Placental pericyte (primary cell): Measurements from ENCODE around the gene SEMA3C.

DNA sequence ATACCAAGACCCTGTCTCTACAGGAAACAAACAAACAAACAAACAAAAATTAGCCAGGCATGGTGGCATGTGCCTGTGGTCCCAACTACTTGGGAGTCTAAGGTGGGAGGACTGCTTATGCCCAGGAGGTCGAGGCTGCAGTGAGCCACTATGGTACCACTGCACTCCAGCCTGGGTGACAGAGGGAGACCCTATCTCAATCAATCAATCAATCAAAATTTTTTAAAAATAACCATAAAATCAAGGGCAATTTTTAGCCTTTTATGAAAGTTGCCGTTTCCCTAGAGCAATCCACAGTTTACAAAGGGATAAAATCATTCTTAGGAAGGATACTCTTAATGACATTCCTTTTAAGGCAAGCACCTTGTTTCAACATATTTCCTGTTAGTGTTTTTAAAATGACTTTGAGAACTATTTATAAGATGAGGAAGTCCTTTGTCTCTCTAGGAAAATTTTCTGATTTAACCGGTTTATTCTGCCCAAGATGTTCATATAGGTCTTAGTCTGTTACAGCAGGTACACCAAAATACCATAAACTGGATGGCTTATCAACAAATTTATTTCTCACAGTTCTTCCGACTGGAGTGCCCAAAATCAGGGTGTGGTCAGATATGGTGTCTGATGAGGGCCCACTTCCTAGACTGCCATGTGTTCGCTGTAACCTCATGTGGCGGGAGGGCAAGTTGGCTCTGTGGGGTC, 78.0 kb downstream of the GSAP start:
- CAGE, long polyA plus RNA, result no peak

GRCh38 chr7:77587663-77588177, 50.6 kb downstream of the PTPN12 start:
- CAGE, long polyA plus RNA, result no peak

GRCh38 chr7:77653592-77654125, 42.6 kb upstream of the RSBN1L start:
- CAGE, long polyA plus RNA, result no peak

DNA sequence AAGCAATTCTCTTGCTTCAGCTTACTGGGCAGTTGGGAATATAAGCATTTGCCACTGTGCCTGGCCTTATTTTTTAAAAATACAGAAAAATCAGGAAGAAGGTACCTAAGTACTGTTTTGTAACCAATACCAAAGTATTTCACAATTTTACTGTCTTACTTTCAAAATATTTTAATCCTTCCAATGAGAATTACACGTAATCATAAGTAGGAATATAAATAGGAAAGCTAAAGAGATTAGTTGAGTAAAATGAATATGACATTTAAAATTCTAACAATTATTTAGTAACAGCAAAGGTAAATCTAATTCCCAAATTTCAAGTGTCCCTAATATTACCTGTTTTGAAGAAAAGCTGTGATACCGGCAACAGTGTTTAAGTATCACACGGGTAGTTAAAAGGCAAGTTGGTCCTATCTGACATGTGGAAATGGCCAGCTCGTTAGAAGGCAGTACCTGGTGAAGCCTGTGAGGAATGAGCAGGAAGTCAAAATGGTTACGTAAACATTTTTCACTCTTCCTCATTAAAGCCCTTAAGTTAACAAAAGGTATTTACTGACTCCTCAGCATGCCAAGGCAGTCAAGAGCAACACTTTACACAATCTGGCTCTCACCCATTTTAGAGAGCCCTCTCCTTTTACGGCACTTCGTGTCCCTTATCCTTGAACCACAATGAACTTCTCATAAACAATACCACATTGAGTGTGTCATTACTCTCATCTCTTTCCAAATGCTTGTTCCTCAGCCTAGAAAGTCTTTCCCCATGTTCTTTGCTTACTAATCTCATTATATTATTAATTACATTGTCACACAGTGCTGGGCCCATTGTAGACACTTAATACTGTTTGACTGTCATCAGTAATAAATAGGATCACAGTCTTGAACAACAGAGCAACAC, 11.1 kb upstream of the RSBN1L start:
- CAGE, long polyA plus RNA, result no peak

DNA sequence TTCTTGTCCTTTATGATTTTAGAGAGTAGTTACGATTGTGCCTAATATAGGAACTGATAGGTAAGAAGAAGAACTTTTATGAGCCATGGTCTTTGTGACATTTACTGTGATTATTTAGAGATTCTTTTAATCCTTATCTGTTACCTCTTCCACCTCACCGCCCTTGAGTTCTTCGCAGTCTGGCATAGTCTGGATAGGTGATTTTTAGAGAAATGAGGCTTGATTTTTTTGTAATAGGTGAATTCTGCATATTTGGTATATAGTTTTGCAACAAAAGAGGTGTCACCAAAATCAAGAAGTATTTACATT, 37.0 kb downstream of the TMEM60 start:
- CAGE, long polyA plus RNA, result no peak

DNA sequence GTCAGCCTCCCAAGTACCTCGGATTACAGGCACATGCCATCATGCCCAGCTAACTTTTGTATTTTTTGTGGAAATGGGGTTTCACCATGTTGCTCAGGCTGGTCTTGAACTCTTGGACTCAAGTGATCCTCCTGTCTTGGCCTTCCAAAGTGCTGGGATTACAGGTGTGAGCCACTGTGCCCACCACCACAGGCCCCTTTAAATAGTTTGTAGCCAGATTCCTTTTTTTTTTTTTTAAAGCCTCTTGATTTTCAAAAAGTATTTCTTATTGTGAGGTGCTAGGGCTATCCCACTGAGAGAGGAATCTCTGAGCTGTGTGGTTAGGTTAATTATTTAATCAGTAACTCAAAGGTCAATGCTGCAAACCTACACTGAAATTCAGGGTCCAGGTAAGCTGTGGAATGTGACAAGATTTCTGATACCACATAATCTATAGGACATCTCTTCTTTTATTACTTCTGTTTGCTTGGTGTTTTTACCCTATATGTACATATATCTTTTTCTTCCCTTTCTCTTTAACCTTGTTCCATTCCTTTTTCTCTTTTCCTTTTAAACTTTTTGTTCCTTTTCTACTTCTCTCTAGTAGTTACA, 31.8 kb downstream of the TMEM60 start:
- CAGE, long polyA plus RNA, result no peak

DNA sequence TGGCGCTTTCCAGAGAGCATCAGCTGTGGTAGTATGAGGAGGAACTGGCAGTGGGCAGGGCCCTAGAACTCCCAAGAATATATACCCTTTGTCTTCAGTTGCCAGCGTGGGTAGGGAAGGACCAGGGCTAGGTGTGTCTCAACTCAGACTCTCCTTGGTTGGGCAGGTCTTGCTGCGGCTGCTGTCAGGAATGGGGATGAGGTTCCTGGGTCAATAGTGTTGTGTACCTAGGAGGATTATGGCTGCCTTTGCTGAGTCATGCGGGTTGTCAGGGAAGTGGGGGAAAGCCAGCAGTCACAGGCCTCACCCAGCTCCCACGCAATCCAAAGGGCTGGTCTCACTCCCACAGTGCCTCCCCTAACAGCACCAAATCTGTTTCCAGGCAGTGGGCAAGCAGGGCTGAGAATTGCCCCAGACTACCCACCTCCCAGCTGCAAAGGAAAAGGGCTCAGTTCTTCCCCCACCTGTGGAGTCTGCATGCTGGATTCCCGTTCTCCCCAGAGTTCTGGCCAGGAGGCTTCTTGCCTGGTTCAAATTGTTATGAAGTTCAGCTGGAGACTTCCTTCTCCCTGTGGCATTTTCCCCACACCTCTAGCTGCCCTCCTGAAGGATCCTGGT, 191.9 kb upstream of the TMEM60 start:
- CAGE, long polyA plus RNA, result no peak

DNA sequence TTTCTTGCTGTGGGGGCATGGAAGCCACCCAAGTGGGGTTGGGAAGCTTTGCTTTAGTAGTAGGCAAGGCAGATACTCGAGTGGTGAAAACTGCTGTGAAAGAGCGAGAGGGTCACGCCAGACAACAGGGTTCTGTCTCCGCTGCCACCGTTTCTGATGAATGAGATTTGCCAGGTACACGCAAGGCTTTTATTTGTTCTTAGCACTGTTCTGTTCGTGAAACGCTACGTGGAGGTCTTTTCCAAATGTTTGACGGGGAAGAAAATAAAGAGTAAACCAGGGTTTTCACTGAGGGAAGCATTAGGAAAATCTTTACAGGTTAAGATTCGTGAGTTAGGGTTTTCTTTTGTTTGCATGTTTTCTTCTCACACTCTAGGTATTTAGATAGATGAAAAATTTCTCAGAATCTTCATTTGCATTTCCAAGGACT, 1.3 kb downstream of the GNAI1 start:
- CAGE, long polyA plus RNA, result no peak

GRCh38 chr7:80188971-80189455, 54.4 kb downstream of the GNAI1 start:
- CAGE, long polyA plus RNA, result no peak

DNA sequence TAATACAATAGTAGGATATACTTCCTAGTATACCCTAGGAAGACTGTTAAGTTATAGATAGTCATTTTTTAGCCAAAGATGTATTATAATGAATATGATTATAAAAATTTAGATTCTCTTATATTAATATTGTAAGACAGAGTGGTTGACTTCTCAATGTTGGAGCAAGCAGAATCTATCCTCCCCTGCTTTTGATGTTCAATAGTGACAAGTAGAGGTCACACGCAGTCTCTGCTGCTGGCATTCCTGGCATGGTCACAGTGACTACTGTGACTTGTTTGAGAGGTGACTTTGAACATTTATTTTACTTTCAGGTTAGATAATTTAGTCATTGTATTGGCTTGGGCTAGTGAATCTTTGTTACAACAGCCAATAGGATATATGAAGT, 13.7 kb upstream of the CD36 start:
- CAGE, long polyA plus RNA, result no peak

- CAGE, long polyA plus RNA, result no peak
These were observed 123.4 kb downstream of the SEMA3C start for GRCh38 chr7:80795432-80795782.

- CAGE, long polyA plus RNA, result no peak
These were observed 35.2 kb downstream of the SEMA3C start for GRCh38 chr7:80883558-80884175.

- CAGE, long polyA plus RNA, result no peak
These were observed 2.1 kb downstream of the SEMA3C start for GRCh38 chr7:80916686-80917269.

DNA sequence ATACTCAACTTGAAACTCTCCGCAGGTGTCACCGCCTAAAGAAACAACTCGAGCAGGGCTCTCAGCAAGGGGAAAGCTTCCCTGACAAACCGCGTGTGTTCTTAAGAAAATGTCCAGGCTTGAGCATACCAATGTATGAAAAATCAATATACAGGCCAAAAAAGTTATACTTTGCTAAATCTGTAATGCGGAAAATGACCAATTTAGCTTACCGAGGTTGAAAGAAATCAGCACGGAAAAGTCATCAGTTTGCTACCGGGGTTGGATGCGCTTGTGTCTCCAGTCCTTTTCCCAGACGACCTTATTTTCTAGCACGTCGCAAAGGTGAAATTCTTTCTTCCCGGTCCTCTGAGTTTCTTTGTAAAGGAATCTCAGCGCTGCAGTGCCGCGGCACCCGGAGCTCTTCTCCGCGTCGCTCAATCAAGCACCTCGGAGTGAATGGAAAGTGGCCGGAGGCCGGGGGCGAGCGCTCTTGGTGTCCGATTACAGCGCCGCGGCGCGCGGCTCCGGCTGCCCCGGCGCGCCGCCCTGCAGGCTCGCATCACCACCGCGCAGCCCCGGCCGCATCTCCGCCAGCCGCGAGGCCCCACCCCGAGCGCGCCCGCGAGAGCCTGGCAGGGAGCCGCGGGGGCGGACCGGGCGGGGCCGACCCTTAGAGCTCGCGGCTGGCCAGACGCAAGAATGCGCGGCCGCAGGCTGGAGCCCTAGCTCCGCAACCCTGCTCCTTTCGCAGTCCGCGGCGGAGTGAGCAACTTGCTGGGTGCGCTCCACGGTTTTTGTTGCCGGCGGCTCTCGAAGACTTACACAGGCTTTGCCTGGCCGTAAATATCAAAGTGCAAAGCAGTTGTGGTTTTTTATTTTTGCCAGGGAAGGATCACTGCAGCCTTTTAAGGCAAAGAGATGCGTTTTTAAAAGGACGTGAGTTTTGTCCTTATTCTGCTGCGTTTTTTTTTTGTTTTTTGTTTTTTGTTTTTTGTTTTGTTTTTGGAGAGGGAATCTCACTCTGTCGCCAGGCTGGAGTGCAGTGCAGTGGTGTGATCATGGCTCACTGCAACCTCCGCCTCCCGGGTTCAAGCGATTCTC, at the start of gene SEMA3C:
Gene SEMA3C (minus strand): TSS at position 436 of the 1,083 bp plus-strand sequence.
- CAGE, long polyA plus RNA, result no peak

- CAGE, long polyA plus RNA, result no peak
These were observed 76.6 kb upstream of the HGF start for GRCh38 chr7:81846257-81847132.

DNA sequence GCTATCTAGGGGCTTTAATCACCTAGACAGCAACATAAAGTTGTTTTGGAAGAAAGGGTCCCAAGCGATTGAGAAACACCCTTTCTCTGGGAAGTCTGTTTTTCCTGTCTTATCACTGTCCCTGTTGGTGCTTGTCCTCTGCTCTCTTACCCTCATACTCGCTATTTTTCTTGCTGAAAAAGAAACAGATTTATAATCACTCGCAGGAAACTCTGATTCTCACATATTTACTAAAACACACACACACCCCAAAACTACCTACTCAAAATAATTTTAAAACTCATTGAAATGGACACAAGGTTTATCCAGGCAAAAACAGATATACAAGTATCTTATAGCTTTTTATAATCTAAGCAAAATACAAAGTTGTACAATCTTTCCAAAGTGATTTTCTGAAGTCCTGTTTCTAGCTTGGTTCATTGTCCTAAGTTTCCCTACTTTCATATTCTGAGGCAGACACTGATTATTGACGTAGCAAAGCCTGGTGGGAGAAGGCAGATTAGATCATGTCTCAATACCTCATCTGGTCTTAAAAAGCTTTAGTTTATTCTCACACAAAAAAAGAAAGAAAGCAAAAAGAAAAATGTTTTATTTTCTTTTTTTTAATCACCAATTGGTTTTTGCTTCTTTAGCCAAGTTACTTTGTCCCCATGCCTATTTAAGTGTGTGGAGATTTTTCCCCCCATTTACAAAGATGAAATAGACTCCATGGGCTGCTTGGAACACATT, 157.2 kb downstream of the CACNA2D1 start:
- CAGE, long polyA plus RNA, result no peak

DNA sequence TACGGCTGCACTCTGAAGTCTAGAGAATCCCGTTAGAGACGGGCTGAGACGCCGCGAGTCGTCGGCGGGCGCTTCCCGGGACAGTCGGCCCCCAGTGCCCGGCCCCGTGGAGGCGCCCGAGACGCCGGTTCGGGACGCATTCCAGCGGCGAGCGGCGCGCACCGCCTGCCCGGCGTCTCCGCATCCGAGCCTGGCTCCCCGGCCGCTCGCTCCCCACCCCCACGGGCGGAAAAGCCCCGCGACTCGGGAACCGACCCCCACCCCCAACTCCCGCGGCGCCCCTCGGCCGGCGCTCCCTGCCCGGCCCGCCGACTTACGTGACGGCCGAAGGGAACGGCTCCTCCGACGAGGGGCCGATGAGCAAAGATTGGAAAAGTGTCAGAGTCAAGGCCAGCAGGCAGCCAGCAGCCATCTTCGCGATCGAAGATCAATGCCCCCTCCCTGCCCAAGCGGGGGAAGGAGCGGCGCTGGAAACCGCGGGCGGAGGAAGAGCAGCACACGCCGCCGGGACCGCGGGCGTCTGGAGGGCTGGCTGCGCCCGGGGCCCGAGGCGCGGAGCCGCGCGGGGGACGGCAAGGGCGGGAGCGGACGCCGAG, 431 bp downstream of the CACNA2D1 start:
- CAGE, long polyA plus RNA, result no peak

DNA sequence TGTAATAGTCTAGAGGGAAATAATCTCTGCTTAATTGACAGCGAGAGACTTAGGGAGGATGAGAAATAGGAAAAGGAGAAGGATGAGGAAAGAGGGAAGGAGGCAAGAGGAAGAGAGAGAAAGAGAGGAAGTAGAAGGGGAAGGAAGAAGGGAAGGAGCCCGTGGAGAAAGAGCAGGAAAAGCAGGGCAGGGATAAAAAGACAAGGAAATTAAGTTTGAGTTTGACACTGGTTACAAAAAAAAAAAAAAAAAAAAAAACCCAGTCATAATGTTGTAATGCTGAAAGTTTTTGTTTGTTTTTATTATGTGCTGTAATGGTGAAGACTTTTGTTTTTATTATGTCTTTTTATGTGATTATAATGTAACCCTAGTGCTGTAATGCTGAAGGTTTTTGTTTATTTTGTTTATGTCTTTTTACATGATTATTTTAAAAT, 184.9 kb downstream of the SEMA3A start:
- CAGE, long polyA plus RNA, result no peak

- CAGE, long polyA plus RNA, result no peak
These were observed 122.1 kb upstream of the SEMA3A start for GRCh38 chr7:84316677-84317104.

- CAGE, long polyA plus RNA, result no peak
These were observed 14.6 kb upstream of the SEMA3D start for GRCh38 chr7:85201517-85201716.